Pulmonary artery (tissue), 1 donor: ENCODE measurements around the genes TRIM77, MTNR1B, SMCO4, HEPHL1 and PIWIL4.

DNA sequence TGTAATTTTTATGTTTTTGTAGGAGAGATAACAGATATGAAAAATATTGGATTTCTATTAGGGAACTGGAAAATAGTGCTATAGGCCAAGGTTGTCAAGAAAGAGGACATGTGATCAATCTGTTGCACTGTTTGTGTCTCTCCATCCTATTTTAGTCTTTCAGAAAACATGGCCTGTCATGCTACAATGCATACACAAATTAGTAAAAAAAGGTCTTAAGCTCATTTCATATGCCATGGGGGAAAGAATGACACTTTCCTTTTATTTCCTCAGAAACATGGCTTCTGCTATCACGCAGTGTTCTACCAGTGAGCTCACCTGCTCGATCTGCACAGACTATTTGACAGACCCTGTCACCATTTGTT lies at the start of gene TRIM77:
TRIM77 (plus strand) TSS at position 278 of the 365 bp plus-strand sequence.
- PRO-cap: no peak

DNA sequence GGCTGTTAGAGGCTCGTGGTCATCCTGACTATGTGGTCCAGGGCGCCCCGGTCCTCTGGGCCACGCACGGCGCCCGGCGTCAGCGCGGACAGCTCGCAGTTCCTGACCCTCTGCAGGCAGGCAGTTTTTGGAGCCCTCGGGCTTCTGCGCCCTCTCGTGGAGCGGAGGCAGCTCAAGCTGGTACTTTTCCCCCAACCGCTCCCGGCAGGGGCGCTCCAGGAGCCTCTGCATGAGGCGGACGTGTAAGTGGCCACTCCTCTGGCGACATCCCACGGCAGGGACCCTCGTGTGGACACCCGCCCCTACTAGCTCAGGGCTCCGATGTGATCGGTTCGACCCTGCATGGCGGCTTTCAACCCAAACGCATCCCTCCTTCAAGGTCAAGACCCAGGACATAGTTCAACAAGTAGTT lies 21.5 kb downstream of the TRIM49C start:
- PRO-cap: no peak

DNA sequence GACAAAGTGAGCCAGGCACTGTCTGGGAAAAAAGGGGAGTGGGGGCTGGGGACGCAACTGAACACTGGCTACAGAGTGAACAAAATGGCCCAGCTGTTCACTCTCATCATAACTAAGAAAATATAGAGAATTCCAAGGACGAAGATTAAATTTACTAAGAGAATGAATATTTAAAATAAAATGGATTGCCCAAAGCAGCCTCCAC lies 434.1 kb upstream of the FAT3 start:
- PRO-cap: no peak

DNA sequence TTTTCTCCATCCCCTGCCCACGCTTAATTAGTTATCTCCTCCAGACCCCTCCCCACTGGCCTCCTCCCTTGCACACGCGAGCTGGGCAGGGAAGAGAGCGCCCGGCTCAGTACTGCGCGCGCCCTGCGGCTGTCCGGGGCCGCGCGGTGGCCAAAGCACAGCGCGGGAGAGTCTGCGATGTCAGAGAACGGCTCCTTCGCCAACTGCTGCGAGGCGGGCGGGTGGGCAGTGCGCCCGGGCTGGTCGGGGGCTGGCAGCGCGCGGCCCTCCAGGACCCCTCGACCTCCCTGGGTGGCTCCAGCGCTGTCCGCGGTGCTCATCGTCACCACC lies at the start of gene MTNR1B:
MTNR1B (plus strand) TSS at position 103 of the 330 bp plus-strand sequence.
- PRO-cap: no peak

DNA sequence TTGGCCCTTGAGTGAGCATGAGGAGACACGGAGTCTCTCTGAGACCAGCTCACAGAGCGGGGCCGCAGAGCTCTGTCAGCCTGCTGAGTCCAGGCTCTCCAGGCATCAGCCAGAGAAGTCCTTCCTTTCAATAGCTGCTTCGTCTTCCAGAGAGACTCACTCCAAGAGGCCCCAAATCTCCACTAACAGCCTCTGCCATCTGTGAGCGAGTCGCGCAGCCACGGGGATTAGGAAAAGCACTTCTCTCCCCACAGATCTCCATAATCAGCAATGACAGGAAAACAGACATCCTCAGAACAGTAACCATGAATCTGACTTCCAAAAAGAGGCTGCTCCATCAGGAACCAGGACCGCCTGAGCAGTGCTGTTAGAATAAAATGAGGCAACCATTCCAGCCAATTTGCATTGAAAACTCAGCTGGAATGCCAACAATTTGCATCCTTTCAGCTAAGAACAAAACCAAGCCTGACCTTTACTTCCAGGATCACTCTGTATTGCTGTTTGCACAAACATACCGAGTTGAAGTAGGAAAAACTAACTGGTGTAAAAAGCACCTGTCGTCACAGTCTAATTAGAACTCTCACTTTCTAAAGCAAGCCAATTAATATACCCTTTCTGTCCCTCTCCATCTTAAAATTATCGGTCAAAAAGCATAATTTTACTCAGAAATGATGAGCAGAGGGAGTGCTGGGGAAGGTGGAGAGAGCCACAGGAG lies 65.4 kb downstream of the SMCO4 start:
- PRO-cap: no peak

GRCh38 chr11:93543208-93543771 lies at the start of gene SMCO4:
Gene SMCO4, minus strand, starts transcription at chr11:93543391.
- PRO-cap: unidirectional peak, minus-strand start at chr11:93543391

- PRO-cap: no peak
Measured at GRCh38 chr11:93732934-93734096, 8.0 kb downstream of the TAF1D start.

DNA sequence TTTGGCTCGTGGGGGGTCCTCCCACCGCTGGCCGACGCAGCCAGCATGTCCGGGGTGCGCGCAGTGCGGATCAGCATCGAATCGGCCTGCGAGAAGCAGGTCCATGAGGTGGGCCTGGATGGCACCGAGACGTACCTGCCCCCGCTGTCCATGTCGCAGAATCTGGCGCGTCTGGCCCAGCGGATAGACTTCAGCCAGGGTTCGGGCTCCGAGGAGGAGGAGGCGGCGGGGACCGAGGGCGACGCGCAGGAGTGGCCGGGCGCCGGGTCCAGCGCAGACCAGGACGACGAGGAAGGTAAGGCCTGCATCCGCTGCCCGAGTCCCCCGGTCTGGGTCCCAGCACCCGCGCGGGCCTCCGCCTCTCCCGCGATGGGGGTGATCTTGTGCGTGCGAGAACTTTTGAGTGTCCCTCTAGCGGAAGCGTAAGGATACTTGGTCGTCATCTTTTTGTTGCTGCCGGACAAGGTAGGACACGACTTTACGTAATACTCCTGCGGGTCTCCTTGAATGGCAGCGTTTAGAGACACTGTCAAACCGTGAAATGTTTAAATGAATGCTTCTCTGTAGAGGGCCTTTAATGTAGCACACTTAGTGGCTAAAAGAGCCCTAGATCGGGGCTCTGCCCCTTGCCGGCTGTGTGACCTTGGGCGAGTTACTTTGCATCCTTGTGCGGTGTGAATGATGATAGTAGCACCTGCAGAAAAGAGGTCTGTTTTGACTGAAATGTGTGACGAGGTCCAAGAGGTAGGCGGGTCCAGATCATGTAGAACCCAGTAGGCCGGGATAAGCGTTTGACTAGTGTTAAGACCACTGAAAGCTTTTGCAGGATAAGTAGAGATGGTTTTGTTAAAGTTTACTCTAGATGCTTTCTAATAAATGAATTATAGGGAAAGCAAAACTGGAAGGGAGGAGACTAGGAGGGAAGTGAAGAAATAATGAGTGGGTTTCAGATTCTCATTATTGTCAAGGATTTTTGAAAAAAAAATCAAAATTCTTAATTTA lies 688 bp downstream of the MED17 start:
- PRO-cap: unidirectional peak, minus-strand start at position 371 of the sequence

DNA sequence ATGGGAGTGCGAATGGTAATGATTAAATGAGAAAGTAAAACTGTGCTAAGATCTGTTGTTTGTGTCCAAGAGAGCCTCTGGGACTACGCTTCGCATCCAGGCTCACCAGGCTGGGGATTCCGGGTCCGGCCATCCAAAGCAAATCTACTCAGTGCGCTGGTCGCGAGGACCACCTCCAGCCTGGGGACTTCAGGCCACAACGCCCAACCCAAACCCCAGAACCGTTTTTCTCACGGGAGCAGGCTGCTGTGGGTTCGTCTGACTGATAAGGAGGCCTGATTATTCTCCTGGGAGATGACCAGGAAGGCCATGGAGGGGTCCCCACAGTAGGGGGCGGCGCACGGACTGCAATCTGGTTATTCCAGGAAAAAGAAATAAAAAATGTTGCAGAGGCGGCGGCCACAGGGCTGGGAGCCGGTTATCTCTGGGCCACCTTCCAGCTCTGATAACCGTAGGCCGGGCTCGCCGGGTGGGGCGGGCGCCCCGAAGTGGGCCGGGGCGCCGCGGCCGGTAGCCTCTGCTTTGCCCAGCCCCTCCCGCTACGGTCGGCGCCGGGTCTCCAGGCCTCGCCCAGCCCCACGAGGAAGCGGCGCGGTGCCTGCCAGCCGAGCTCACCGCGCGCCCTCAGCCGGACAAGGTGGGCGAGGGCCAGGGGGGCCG lies 616 bp downstream of the VSTM5 start:
- PRO-cap: no peak

GRCh38 chr11:94021223-94021666 lies at the start of gene HEPHL1:
Gene HEPHL1, plus strand, starts transcription at chr11:94021354.
- PRO-cap: no peak

DNA sequence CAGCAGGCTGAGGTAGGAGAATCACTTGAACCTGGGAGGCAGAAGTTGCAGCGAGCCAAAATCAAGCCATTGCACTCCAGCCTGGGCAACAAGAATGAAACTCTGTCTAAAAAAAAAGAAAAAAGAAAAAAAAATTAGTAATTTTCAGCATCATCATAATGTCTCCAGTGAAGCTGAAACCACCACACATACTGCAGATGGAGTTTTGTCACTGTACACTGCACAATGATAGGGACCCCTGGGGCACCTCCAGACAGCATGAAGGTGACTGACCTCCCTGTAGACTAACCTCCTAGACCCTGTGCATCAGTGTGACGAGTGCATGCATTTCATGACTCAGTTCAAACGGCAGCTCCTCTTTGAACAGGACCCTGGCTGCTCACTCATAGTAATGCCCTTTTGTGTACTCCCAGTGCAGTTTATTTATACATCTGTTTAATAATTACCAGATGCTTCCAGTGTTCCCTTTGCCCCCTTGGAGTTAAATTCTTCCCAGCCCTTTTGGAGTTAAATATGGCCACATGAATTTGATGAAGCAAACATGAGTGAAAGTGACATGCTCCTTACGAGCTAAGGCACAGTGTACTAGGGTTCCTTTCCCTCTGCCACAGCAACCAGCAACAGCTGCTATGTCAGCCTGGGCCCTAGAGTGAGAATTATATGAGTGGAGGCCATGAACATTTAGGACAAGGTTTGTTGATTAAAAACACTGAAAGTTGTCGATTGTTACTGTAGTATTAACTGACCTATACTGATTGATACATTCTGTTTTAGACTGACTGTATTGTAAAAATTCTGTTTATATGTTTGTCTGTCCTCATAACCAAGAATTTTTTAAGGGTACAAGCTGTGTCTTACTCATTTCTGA lies 72.4 kb downstream of the PANX1 start:
- PRO-cap: no peak

DNA sequence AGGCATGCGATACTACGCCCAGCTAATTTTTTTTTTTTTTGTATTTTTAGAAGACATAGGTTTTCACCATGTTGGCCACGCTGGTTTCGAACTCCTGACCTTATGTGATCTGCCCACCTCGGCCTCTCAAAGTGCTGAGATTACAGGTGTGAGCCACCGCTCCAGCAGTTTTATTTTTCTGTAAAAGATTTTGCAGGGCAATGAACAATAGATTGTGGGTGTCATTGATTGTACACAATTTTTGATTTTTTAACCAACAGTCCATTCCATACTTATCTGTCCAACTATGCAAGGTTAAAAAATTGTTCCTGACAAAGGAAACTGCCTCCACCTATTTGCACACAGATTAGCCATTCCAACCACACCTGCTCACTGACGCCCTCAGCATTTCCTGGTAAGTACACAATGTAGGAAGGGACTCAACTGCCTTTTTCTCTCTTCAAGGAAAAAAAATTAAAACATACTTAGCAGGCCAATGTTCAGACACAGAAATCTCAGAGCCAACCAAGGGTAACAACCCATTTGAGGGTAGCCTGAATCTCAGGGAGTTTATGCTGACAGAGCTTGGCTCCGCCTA lies 4.4 kb upstream of the FUT4 start:
- PRO-cap: no peak

DNA sequence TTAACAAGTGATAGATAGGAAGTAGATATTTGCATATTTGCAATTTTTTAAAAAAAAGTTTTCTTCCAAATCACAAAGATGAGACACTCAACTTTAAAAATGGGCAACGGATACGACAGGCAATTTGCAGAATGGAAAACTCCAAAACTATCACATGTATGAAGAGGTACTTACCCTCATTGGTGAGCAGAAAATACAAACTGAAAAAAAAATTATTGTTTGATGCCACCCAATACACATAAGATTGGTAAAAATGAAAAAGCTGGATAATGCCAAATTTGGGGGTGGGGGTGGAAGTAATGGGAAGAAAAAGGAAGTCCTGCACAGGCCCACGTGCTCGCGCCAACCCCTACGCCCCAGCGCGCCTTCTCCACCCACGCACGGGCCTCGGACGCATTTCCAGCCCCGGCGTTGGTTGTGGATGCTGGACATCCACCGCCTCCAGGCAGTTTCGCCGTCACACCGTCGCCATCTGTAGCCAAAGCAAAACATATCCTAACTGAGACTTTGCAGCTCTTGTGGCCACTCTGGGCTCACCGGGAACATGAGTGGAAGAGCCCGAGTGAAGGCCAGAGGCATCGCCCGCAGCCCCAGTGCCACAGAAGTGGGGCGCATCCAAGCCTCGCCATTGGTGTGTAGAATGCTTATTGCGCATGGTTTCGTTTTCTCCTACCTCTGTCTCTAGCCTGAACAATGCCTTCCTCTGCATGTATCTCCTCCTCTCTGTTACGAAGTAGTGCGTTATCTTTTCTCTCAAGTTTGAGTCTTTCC lies at the start of gene PIWIL4:
PIWIL4 (plus strand) TSS at position 394 of the 771 bp plus-strand sequence.
- PRO-cap: no peak

GRCh38 chr11:94583928-94584663 lies 16.9 kb downstream of the PIWIL4 start:
- PRO-cap: no peak

DNA sequence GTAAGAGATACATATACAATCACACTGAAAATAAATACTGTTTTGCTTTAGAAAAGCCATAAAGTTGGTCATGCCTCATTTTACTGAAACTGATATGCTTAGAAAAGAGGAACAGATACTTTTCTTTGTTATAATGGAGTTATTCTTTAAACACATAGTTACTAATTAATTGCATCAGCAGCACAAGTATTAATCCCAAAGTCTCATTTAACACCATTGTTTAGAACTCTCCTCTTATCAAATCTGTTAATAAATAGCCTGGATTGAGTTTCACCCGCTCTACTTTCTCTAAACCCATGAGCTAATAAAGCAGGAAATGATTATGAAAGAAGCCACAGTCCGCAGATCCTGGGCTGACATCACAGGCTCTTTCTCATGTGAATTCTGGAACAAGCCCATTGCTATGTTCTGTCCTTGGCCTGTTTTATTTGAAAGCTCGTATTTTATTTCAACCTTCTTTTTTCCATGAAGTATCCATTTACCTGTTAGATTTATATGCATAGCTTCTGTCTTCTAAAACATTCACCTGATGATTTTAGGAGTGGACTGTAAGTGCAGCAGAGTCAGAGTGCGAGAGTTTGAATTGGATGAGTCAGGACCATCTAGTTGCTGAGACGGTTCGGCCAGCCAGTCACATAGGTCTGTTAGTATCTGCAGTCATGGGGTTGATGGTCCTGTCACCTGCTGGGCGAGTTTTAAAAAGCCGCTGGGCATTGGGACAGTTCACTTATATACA lies 35.6 kb downstream of the PIWIL4 start:
- PRO-cap: no peak

DNA sequence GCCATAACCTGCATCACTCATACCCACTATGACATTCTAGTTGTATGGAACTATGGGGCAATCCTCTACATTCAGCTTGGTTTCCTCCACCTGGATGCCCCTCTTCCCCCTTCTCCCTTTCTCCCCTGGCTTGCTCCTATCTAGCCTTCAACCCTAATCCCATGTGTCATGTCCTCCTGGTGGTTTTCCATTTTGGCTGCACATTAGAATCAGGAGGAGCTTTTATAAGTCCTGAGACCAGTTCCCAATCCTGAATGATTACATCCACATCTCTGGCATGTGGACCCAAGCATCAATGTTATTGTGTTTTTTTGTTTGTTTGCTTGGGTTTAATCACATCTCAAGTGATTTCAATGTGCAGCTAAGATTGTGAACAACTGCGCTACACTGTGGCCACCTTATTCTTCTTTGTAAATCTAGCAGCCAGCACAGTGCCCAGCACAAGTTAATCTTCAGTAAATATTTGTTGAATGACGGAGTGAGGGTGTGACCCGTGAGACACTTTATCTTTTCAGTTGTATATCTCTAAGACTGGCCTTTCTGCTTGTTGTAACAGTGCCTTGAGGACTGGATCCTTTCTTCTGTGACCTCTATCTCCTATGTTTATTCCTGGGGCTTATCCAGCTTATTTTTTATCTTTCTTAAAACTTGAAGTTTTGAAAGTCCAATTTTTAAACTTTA lies 21.6 kb upstream of the AMOTL1 start:
- PRO-cap: no peak

DNA sequence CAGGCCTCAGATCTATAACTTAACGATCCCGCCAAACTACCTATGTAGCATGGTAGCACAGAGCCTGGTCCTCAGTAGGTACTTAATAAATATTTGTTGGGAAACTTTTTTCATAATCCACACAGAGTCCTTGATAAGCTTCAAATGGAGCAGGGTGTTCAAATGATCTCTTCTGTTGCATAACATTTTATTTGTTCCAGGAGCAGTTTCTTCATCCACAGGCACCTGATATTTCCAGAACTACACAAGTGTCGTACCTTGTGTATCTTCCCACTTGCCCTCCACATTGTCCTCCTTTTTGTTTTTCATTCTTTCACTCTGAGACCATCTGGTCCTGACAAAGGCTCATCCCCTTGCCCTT lies 5.3 kb upstream of the AMOTL1 start:
- PRO-cap: no peak

DNA sequence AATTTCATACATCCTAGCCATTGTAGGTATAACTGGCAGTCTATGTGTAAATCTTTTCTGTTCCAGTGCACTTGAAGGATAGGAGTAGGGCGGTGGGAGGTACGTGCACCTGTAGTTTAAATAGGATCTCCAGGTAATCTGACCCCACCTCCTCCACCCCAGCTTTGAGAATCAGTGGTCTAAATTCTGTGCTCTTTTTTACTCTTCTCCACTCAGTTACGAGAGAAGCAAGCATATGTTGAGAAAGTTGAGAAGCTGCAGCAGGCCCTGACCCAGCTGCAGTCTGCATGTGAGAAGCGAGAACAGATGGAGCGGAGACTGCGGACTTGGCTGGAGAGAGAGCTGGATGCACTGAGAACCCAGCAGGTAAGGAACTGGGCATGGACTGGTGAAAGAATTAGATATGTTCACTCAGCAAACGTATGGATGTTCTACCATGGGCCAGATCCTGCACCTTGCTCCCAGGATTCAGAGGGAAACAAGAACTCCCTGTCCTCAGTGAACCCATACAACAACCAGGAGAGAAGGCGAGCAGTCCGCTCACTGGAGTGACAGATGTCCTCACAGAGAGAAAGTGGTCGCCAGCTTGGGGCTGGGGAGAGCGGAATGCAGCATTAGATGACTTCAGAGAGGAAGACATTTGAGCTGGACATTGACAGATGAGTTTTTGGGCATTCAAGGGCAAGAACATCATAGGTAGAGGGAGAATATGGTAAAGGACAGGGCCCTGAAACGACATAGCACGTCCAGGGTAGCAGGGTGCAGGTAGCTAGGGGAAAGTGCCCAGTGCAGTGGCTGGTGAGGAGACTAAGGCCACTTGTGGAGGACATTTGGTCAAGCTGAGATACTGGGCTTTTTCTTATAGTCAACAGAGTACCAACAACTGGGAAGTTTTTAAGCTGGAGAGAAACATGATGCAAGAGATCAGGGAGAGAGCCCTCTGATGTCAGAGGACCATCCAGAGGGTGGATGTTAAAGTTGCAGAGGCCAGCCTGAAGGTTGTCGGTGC lies 85.9 kb downstream of the AMOTL1 start:
- PRO-cap: no peak

- PRO-cap: no peak
Measured at GRCh38 chr11:95037744-95038065, 12.6 kb downstream of the KDM4E start.

DNA sequence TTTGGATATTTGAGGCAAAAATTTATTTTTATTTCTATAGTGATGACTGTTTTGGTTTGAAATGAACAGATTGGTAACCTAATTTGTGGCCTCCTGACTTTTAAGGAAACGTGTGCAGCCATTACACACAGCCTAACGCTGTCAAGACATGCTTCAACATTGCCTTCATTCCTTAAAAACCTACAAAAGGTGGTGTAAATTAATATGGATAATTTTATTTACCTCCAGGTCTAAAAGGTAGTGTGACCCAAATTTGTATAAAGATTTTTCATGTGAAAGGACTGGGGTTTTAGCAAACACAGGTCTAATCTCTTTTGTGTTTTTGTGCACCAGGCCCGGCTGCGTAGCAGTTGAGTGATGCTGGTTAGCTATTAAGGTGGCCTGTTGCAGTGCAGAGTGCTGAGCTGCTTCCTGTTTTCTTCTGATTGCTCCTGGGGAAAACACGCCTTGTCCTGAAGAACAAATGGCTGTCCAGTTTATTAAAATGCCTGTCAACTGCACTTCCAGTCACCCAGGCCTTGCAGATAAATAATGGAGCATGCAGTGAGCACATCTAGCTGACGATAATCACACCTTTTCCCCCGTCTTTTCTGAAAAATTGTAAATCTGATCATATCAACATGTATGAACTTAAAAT lies 1.7 kb downstream of the SRSF8 start:
- PRO-cap: bidirectional peak, plus-strand start at position 523 of the sequence, minus-strand start at position 345 of the sequence